Endodermal cell (in vitro differentiated cells): ENCODE measurements around the gene ZFAND4.

DNA sequence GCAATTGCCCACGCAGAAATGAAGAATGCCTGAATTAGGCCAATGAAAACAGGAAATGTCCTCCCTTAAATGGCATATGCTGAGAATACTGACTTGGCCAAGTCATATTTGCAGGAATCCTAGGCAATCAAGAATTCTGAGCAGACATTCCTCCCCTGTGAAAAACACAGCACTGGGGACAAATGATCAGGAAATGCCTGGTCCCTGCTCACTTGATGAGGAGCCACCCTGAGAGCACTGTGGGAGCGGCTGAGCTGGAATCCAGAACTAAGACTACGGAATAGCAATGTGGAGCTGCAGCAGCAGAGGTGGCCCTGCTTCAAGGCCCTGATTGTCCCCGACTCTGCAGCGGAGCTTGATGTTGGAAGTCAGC, 184.7 kb upstream of the CXCL12 start:
- PRO-cap = no peak

DNA sequence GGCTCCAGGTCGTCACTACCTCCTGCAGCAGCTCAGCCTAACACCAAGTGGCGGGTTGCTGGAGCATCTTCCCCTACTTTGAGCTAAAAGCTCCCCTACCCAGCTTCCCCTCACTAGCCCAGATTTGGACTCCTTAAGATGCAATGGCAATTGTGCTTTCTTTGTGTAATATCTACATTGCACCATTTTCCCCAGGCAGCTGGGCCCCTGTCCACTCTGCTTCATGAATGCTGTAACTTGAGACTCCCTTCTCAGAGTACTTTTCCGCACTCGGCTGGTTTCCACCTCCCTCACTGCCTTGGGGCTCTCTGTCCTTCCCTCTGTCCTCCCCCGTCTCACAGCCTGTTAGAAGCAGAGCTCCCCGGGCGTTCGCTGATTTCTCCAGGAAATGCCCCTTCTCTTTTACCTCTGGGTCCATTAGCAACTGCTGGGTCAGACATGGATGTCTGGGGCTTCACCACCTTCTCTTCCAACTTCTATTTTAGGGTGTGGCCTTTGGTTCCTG, 3.1 kb upstream of the TMEM72 start:
- PRO-cap = no peak

DNA sequence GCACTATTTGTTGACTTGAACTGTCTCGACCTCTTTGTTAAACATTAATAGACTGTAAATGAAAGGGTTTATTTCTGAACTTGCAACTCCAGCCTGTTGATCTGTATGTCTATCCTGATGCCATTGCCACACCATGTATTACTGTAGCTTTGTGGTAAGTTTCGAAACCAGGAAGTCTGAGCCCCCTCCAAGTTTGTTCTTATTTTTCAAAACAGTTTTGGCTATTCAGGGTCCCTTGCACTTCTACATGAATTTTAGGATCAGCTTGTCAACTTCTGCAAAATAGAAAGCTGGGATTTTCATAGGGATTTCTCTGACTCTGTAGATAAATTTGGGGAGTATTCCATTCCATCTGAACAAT, 19.5 kb upstream of the RASSF4 start:
- PRO-cap = no peak

DNA sequence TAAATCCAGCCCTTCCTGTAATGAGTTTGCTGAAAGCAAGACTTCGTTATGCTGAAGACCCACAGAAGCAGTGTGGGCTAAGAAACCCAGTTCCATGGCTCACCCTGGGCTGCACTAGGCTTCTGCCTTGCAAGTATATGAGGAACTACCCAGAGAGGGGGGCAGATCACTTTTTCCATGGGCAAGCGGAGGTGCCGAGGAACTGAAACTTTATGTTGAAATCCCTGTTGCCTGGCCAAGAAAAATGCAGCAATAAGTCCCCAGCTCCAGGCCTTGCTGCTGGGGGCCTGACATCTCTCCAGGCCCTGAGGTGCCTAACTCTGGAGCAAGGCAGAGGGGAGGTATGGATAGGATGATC, 8.5 kb downstream of the RASSF4 start:
- PRO-cap = no peak

DNA sequence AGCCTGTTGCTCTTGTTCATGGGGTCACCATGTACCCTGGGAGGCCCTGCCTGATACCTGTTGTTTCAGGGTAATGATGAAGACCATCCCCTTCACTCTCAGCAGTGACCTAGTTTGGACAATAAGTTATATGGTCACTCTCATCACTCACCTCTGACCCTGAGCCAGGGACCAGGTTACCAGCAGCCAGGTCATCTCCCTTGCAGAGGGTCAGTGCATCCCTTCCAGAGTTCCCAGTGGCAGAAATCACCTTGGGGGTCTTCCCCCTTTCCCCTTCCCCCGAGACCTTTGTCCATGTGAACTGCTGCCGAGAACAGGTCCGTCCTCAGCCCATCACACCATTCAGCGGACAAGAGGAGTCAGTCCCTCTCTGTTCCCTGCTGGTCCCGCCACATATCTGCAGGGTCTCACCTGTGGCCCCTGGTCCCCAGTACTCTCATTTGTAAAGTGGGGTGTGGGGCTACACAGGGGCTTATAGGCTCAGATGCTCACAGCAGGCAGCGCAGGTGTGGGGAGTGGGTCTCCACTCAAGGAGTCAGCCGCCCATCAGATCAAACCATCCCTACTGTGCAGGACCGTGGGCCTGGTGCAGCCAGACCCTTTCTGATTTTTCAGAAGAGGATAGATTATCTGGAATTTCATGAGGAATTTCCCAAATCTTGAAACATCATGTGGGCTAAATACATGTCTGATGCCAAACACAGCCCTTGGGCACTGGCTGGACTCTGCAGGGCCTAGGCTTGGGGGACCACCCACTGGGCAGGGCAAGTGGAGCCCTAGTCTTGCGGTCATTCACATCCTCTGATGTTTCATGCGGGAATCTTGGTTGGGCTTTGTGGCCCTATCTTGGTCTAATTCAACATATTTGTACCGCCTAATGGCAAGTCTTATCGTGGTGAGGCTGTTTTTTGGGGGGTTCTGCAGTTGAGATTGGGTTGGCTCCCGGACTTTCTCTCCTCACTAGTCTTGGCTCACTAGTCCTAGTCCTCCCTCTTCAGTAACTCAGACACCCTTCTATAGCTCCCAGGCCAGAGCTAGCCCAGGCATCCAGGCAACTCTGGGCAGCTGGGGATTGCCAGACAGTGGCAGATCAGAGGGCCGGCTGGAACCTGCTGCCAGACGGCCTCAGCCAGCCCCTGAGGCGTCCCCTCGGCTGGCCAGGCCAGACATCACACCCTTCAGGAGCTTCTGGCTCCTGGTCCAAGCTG, 6.4 kb downstream of the DEPP1 start:
- PRO-cap = no peak

- PRO-cap = unidirectional peak, minus-strand start at chr10:45001578; unidirectional peak, minus-strand start at chr10:45001625
Measured at GRCh38 chr10:45001412-45002164, 865 bp downstream of the ZNF22 start.

- PRO-cap = no peak
Measured at GRCh38 chr10:45379985-45380631, 6.1 kb downstream of the ALOX5 start.

GRCh38 chr10:45408895-45409415, 34.9 kb downstream of the ALOX5 start:
- PRO-cap = no peak

- PRO-cap = no peak
Measured at GRCh38 chr10:45420319-45421027, 46.5 kb downstream of the ALOX5 start.

DNA sequence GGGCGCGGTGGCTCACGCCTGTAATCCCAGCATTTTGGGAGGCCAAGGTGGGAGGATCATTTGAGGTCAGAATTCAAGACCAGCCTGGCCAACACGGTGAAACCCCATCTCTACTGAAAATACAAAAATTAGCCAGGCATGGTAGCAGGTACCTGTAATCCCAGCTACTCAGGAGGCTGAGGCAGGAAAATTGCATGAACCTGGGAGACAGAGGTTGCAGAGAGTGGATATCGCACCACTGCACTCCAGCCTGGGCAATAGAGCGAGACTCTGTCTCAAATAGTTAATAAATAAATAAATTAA, 72.5 kb downstream of the ALOX5 start:
- PRO-cap = no peak

GRCh38 chr10:45574941-45575624, 39.9 kb upstream of the MARCHF8 start:
- PRO-cap = no peak

DNA sequence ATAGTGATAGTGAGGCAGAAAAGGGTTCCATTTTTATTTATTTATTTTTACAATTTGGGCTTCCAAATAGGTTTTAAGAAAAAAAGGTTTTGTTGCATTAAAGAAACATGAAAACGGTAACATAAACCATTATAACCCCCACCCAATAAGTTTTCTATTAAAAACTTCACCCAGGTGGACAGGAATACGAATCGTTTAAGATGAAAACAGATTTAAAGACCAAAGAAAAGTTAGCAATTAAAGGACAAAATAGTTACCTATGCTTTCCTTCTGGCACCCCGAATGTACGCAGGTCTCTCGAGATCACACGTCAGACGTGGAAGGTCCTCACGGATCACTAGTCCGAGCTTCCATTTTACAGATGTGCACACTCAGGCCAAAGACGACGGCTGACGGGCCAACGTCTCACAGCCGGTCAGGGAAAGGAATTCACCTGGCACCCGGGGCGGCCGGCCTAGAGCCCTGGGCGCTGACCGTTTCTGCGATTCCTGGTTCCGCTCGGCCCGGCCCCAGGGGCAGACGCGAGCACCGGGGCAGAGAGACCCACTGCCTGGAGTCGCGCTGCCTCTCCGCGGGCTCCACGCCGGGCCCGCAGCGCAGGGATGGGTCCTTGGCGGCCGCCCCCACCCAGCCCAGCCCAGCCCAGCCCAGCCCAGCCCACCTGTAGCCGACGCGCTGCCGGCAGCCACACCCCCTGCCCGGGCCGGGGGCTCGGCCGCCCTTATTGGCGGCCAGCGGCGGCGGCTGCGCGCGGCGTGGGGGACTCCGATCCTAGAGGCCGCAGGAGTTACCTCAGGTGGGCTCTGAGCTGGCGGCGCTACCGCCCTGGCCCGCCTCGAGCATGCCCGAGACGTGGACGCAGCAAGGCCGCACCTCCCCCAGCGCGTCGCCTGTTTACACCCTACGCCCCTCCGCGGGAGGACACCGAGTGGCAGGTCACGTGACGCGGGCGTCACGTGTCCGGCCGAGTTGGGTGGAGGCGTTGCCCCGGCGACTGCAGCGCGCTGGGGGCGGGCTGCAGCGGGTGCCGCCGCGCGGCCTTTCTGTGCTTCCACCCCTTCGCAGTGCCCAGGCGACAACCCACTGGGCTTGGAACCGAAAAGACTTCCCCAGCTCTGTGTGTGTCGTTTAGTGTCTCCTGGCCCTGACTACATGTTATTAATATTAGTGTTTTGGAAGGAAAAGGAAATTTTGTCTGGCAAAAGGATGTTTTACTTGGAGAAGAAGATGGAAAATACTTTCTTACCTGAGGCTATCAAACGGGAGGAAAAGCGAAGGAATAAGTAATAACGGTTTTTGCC, 59.3 kb upstream of the MARCHF8 start:
- PRO-cap = bidirectional peak, plus-strand start at position 358 of the sequence, minus-strand start at position 391 of the sequence; bidirectional peak, plus-strand start at position 516 of the sequence, minus-strand start at position 604 of the sequence; bidirectional peak, plus-strand start at position 724 of the sequence, minus-strand start at position 843 of the sequence; bidirectional peak, plus-strand start at position 1,048 of the sequence, minus-strand start at position 930 of the sequence

DNA sequence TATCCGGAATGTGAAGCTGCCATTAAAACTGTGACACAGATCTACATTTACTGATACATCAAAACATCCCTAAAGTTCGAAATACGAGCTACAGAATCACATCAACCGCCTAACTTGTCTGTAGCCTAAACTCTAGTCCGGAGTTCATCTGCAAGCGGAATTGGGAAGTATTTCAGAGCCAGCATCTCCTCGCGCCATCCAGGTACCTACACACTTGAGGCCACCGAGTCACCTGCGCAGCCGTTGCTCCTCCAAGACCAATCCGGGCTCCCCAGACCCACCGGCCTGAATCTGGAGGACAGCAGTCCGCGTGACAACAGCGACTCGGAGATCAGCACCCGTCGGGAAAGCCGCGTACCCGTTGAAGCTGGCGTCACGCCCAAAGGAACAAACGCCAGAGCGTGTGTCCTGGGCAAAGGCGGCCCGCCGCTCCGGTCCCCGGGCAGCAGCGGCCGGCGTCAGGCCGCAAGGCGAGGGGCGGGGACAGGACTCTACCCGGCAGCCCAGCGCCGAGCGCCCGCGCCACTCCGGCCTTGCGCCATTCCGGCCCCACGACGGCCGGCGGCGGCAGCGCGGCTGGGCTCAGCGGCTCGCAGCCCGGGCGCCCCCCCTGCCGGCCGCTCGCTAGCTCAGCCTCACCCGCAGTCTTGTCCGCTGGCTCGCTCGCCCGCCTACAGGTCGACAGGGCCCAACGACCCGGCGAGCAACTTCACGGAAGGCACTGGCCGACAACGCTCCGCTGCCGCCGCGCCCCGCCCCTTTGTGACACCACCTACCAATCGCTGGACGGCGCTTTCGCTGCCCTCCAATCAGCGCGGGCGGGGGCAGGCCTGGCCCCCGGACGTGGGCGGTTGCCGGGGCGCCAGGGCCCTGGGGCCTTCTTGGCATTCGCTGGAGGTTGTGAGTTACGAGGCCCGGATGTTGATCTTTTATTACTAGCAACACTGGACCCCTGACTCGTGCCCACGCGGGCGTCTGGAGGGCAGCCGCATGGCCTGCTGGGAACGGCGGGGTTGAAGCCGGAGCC, at the start of gene ZFAND4:
ZFAND4 (minus strand) TSS at position 733 of the 1,027 bp plus-strand sequence.
- PRO-cap = bidirectional peak, plus-strand start at position 541 of the sequence, minus-strand start at position 556 of the sequence; bidirectional peak, plus-strand start at position 960 of the sequence, minus-strand start at position 902 of the sequence

GRCh38 chr10:45964232-45965070, 7.8 kb upstream of the TIMM23 start:
- PRO-cap = no peak

DNA sequence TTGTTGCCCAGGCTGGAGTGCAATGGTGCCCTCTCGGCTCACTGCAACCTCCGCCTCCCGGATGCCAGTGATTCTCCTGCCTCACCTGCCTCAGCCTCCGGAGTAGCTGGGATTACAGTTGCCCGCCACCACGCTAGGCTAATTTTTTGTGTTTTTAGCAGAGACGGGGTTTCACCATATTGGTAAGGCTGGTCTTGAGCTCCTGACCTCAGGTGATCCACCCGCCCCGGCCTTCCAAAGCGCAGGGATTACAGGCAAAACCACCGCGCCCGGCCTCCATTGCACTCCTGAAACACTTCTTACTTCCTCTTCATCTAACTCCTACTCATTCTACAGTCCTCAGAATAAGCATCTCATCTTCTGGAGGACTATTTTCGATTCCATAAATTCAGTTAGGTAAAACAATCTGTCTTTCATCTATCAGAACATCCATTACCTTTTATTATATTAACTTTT, 1.3 kb upstream of the TIMM23 start:
- PRO-cap = no peak

DNA sequence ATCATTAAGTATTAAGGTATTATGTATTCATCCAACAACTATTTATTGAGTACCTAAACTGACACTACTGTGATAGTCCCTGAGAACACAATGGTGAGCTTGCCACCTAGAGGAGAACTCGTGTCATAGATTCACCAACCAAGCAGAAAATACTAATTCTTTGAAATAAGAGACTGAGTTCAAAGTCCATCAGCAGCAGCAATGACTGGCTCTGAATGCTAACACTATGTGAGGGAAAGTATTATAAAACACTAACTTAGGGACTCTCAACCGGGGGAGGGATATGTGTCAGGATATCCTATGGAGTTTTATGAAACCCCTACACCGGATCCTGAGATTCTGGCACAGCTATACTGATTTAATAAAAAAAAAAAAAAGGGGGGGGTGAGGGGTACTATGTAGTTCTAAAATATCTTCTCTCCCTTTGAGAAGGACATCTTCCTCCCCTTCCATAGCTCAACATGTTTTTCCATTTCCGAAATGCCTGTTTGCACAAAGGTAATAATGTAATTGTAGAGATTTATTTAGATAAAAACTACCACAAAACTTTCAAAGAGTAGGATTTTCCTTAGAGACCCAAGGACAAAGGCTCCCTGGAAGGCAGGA, 1.6 kb downstream of the NCOA4 start:
- PRO-cap = no peak

DNA sequence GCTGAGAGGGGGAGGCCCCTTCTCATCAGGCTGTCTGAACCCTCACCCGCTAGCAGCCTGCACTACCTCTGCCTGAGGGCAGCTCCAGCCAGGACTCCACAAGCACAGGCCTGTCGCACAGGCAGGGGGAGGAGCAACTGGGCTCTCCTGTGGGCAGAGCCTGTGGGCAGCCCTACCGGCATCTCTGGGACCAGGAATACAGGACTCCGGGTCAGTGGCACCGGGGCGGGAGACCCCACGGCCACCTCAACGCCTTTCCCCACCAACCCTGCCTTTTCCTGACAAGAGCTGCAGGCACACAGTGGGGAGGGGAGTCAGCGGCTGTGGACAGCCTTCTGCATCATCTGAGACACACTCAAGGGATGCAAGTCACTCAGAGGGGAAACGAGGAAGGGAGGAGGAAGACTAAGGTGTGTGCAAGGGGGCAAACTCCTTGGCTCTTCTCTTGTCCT, 49.4 kb upstream of the MSMB start:
- PRO-cap = unidirectional peak, minus-strand start at position 70 of the sequence

DNA sequence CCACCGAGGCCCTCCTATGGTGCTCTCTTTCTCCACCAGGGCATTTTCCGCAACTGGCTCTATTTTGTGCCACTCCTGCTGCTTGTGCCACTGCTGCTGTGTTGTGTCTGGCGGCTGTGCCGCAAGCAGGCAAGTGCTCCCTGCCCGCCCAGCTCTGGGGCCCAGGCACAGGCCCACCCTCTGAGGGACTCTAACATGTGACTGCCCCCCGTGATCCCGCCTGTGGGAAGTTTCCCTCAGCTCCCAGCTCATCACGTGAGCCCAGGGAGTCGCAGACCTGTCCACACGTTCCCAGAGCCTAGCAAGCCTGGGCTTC, 22.2 kb downstream of the ANTXRL start:
- PRO-cap = no peak

DNA sequence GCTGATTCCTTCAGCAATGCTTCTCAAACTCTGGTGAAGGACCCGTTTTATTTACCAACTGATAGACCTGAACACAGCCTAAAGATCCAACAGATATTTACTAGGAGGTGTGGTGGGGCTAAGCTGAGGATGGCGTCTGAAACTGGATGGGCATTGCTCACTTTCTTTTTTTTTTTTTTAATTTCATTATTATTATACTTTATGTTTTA, 93.6 kb downstream of the PTPN20 start:
- PRO-cap = no peak

GRCh38 chr10:47023231-47023768, 112.1 kb downstream of the PTPN20 start:
- PRO-cap = no peak